Aorta (tissue), 1 donor: ENCODE measurements around the gene TTR.

GRCh38 chr18:25958660-25958859 lies 131.9 kb downstream of the SS18 start:
- PRO-cap = no peak

GRCh38 chr18:26089167-26089485 lies 1.3 kb downstream of the SS18 start:
- PRO-cap = no peak

- PRO-cap = no peak
Measured at GRCh38 chr18:27921733-27922591, 255.0 kb downstream of the CDH2 start.

DNA sequence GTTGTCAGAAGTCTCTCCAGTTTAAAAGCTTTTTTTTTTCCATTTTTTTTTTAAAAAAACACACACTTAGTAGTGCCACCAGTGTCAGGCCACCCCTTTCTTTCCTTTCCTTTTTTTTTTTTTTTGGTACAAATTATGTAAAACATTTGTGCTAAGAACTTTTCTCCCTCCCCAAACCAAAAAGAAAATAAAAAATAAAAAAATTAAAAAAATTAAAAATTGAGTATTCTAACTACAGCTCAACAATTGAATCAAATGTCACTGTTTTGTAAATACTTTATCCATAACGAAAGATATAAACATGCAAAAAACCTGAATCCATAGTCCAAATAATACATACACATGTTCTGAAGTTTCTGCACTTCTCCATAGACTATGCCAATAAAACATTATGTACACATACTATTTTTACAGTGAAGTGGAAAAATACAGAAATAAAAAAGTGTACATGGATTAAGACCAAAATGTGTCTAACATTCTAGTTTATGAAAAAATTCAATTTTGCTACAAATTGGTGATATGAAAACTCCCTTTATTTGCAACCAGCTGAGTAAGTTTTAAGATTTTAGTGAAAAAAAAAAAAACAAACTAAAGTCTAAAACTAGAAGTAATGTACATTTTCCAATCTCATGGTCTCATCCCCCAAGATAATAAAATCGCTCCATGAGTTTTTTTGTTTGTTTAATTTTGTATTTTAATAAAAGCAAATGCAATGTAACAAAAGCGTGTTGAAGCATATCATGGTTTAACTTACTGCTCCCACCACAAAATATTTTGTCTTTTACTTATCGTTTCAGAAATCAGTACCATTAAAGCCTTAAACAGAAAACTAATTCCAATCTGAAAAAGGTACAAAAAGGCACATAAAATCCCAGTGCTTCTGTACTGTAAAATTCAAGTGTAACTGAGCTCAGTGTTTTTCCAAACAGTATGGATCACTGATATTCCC lies 225.6 kb downstream of the CDH2 start:
- PRO-cap = no peak

DNA sequence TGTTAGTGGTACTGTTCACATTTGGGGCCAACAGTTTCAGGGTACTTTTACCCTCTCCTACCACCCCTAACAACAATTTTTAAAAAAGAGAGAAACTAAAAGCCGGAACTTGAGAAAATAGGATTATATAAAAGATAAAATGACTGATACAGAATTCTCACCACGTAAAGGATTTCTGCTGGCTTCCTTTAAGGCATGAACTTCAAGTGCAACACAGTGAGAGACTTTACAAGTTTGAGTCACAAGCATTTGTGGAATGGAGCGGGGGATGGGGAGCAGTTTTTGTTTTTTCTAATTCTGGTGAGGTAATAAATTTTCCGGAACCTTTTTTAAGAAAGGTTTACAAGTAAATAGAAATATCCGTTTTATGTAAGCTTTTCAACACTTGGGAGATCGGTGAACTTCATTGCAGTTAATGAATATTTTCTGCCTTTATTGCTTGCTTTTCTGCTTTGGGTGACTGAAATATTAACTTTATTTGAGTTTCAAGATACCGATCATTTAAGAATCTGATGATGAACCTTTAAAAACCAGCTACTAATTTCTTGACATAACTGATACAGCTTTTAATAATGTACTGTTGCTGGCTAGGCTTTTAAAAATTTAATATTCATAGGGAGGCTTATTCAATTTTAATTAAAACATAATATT lies 1.9 kb upstream of the CDH2 start:
- PRO-cap = no peak

GRCh38 chr18:30763619-30764102 lies 278.9 kb downstream of the DSC3 start:
- PRO-cap = no peak

DNA sequence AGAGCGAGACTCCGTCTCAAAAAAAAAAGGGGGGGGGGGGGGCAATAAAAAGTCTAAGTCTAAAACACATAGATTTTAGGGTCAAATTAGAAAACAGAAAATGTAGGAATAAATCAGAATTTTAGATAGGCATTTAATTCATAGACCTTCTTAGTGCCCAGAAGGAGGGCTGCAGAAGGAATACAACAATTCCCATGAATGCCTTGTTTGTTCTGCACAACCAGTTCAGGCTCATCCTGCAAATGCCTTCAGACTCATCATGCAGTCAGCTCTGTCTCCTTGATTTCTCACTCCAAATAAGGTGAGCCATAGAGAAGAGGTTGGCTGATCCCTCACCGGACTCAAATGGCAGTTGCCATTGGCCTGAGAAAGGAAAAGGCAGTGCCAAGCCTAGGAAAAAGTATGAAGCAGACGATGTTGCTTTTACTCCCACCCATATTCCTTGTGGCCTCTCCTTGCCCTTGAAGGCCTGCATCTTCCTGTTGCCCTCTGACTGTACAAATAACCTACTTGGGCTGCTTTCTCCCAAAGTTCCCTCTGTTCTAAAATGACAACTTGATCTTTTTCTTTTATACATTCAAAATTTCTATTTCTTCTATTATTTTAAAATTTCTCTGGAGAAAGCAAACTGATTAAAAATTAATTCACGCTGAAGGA lies 50.3 kb downstream of the DSC3 start:
- PRO-cap = no peak

DNA sequence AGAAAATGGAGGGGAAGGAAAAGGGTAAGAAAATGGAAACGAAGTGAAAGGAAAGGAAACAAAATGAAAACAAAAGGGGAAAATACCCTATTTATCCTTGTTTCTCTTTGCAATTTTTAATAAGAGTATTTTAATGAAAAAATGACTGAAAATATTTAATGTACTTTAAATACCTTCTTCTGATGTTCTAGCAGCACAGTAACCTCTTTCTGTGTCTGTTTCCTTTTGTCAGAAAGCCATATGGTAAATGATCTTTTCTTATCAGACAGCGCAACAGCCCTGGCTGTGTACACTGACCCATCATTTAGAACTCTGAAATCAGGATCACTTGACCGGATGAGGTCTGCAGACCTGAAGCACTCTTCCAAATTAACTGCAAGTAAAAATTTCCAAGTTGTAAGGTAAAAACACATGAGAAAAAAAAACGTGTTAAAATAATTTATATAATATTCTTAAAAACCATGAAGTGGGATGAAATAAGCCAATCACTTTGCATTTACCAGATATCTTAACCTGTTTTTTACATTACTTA lies 11.7 kb downstream of the DSC3 start:
- PRO-cap = no peak

DNA sequence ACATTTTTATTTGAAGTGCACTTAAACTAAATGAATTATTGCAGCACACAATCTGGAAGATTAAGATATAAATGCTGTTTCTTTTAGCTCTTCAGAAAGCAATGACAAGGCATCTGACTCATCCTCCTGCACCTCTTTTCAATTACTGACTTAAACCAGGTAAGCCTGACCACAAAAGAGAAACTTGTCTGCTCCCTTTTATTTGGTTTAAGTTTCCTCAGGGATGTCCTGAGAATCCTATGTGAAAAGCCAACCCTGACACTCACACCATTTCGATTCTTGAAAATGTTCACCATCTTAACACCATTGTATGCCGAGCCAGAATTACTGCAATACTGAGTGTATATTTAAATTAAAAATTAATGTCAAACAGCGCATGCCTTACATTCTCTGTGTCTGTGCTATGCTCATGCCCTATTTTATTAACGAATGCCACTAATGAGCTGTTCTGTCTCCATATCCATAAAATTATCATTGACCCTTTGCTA lies 859 bp upstream of the DSC2 start:
- PRO-cap = no peak

GRCh38 chr18:31233809-31234338 lies 71.2 kb upstream of the DSC1 start:
- PRO-cap = no peak

DNA sequence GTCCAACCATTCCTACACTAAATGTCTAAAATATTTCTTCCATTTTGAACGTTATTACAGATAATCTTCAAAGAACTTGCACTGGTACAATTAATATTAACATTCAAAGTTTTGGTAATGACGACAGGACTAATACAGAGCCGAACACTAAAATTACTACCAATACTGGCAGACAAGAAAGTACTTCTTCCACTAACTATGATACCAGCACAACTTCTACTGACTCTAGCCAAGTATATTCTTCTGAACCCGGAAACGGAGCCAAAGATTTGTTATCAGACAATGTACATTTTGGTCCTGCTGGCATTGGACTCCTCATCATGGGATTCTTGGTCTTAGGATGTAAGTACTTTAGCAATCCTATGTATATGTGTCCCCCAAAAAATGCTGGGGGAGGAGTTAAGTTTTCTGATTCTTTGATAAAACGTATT lies 21.7 kb downstream of the DSG1 start:
- PRO-cap = no peak

- PRO-cap = no peak
Measured at GRCh38 chr18:31424492-31424917, 23.0 kb upstream of the DSG3 start.

DNA sequence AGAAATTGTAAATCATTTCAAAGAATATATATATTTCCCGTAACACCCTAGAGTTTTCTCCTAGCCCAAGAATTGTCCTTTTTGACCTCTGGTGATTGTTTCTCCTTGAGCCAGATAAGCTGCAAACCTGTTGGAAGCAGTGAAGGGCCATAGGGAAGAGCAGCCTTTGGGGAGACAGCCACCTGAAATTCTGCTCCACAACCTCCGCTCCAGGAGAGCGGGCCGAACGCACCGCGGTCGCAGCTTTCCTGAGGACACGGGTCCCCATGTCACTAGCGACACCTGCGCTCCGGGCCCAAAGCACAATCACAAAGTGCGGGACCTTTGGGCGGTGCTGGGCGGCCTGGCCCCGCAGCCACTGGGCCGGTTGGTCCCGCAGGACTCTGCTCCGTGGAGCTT lies 593 bp upstream of the DSG2 start:
- PRO-cap = no peak

DNA sequence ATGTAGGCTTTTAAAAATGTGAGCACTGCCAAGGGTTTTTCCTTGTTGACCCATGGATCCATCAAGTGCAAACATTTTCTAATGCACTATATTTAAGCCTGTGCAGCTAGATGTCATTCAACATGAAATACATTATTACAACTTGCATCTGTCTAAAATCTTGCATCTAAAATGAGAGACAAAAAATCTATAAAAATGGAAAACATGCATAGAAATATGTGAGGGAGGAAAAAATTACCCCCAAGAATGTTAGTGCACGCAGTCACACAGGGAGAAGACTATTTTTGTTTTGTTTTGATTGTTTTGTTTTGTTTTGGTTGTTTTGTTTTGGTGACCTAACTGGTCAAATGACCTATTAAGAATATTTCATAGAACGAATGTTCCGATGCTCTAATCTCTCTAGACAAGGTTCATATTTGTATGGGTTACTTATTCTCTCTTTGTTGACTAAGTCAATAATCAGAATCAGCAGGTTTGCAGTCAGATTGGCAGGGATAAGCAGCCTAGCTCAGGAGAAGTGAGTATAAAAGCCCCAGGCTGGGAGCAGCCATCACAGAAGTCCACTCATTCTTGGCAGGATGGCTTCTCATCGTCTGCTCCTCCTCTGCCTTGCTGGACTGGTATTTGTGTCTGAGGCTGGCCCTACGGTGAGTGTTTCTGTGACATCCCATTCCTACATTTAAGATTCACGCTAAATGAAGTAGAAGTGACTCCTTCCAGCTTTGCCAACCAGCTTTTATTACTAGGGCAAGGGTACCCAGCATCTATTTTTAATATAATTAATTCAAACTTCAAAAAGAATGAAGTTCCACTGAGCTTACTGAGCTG lies at the start of gene TTR:
TTR (plus strand) TSS at position 553 of the 828 bp plus-strand sequence.
- PRO-cap = no peak

DNA sequence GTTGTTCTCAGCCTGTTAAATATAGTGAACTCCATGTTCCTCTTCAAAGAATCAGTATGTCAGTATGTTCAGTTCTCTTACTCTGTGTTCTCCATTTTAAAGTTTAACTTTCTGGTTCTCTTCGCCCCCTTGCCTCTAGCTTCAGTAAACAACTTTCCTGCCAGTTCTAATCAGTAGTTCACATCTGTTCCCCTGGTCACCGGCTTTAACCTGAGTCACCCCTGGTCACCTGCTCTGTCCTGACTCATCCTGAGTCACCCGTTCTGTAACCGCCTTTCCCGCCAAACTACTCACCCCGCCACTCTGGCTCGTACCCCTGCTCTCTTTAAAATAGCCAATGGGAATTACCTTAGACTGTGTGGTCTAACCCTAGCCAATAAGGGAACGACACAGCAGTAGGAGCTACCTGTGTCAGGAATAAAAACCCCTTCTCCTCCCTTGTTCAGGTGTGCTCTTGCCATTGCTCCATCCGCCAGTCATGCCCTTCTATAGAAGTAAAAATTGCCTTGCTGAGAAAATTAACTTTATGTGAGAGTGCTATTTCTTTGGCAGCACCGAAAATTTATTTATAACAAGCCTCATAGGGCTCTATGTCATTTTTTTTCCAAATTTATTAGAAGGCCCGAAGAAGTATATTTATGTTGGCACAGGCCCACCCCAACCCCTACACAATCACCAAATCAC lies 21.7 kb downstream of the SLC25A52 start:
- PRO-cap = no peak

DNA sequence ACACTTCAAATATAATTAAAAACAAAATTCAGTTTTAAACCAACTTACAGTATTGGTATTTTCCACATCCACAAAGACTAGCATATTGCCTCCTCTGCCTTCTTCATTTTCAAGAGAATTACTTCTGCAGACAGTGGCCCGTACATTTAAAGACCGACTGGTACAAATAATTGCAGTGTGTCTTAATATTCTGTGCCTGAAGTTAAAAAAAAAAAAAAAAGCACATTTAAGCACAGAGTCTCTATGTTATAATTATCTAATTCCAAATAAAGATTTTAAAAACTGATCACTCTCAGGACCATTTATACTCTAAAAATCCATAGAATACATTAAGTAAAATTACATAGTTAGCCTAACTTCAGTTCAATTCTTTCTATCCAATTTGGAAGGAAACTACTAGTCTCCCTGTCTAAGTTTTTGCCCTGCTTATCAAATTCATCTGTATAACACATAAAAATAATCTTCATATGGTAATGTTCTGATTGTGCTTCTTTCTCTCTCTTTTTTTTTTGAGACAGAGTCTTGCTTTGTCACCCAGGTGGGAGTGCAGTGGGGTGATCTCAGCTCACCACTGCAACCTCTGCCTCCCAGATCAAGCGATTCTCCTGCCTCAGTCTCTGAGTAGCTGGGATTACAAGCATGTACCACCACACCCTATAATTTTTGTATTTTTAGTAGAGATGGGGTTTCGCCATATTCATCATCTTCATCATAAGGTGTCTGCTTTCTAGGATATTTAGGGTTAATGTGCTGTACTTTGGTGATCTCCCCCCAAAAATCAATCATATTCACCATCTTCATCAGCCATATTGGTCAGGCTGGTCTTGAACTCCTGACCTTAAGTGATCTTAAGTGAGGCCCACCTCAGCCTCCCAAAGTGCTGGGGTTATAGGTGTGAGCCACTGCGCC lies 87.1 kb downstream of the TRAPPC8 start:
- PRO-cap = no peak

DNA sequence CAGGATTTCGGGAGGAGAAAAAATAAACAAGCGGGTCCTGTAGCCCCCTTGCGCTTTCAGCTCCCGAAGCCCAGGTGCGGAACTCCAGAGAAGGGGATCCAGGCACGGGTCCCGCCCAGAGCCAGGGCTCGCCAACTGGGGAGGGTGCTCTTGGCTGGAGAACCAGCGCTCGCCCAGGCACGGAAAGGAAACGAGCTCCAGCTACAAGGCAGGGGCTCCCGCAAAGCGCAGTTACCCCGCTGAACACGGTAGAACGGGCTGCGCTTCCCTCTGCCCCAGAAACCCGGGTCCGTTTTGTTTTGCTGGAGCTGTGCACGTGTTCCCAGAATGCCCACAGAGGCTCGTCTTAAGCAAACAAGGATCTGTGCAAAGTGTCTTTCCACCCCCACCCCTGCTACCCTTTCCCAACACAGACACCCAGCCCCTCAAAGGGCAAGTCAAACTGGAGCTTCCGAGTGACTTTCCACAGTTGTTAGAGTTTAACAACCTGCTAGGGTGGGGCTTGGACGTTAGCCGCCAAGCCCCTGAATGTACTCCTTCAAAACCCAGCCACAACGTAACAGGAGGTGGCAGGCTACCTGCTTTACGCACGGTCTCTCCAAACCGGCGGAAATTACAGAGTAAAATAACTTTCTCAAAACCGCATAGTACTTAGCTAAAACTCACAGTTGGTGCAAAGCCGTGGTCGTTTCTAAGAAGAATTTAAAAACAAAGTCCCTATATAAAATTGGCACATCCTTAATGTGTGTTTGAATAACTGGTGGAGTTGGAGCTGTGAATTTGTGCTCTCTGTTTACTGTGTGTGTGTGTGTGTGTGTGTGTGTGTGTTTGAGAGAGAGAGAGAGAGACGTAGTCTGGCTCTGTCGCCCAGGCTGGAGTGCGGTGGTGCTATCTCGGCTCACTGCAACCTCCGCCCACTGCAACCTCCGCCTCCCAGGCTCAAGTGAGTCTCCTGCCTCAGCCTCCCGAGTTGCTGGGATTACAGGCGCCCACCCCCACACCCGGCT lies 884 bp downstream of the RNF125 start:
- PRO-cap = no peak

DNA sequence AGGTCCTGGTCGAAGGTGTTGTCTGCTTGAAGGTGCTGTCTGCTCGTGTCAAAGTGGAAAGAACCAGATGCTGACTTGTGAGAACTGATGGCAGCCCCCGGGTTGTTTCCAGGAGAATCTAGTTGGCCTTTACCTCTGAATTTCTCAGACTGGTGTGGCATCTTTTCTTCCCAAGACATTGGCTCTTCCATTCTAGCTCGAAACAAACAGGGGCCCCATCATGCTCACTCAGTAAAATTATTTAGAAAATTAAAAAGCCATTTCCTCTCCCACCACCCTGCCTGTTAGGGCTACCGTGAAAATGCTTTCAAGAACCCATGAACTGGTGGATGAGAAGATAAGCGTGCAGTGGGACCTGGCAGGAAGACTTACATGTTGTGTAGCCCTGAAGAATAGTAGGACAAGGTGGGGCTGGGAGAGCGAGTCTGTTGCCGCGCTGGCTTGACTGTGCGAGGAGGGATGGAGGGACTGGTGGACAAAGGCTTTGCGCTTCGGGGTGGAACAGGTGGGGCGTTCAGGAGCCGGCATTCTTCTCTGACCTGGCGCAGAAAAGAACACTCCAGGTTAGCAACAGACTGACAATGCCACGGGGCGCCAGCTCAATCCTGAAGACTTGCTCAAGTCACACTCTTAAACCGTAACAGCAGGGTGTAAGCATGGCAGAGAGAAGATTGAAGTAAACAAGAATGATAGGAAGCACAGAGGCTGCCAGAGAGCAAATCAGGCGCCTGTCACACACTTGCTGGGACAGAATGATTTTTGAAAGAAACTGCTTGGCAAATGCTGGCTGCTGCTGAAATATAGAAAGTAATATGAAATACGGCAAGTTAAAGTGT lies 80.2 kb downstream of the MEP1B start:
- PRO-cap = no peak

GRCh38 chr18:32381547-32382383 lies 88.9 kb downstream of the GAREM1 start:
- PRO-cap = no peak

GRCh38 chr18:32469759-32470032 lies 986 bp downstream of the GAREM1 start:
- PRO-cap = no peak